ENCODE measurements around a stretch of chr5.

GRCh38 chr5:31663408-31663828, 24.5 kb downstream of the PDZD2 start:
- PRO-cap = no peak

DNA sequence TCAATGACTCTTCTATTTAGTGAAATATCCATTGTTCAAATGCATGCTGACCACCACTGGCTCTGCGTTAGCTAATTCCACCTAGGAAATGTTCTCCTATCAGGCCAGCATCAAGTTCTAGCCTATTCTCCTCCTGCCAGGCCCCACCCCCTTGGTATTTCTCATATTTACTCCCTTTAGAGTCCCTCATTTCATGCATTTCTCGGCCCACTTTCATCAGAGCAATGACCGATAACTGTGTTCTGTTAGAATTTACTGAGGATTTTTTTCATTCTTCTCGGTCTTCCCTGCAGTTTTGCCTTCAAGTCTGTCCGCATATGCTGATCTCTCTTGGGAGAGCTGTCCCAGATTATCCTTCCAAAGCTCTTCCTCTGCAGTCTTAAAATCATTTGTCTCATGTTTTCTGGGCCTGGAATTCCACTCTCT, 143.4 kb downstream of the GOLPH3 start:
- PRO-cap = no peak

DNA sequence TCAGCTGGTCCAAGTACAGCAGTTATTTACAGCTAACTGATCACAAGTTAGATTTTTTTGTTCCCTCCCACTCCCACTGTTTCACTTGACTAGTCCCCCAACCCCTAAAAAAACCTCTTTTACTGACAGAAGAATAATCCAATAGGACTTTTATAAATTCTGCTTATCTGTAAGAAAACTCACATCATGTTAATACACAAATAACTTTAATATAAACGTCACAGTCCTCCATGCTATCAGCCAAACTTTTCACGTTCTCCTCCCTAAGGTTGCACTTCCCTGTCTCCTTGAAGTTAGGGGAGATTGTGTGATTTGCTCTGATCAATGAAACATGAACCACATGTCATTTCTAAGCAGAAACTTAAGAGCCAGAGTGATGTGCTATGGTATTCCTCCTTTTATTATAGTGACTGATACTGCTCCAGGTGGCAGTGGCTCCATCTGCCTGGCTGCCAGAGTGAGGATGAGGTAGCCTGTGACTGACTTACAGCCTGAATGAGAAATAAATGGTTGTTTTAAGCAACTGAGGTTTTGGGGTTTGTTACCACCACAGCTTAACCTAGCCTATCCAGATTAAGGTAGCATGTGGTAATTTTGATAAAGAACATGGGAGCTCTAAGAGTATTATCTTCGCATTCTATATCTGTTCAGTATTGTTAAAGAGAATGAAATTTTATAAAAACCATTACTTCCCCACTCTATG, 39.2 kb downstream of the GOLPH3 start:
- PRO-cap = no peak

DNA sequence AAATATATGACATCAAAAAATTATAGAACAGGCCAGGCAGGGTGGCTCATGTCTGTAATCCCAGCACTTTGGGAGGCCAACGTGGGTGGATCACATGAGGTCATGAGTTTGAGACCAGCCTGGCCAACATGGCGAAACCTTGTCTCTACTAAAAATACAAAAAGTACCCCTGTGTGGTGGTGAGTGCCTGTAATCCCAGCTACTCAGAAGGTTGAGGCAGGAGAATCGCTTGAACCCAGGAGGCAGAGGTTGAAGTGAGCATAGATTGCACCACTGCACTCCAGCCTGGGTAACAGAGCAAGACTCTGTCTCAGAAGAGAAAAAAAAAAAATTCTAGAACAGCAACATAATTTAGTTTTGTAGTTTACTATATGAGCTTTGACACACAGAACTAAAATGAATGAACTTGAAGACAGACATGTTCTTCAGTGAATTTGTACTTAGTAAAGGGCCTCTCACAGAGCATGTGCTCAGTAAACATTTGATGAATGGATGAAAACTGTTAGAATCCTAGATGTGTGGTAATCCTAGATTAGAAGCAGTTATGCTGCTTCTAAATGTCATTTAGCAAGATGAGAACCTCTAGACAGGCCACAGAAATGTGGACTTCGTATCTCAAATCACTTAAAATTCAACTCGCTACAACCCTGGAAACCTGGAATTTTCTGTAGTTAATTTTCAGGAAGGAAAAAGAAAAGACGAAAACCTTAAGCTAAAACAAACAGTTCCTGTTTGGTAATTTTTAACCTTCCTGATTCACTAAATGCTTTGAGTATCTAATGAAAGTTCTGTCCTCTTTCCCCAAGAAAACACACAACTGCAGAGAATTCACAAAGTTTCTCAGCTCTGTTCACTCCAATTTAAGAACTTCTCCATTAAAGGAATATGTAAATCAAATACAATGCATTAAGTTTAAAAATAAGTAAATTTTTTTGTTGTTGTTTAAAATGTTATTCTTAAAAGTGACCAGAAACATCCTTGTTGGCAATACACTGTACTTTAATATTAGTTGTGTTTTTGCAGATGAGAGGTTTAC, 8.5 kb downstream of the GOLPH3 start:
- PRO-cap = no peak

DNA sequence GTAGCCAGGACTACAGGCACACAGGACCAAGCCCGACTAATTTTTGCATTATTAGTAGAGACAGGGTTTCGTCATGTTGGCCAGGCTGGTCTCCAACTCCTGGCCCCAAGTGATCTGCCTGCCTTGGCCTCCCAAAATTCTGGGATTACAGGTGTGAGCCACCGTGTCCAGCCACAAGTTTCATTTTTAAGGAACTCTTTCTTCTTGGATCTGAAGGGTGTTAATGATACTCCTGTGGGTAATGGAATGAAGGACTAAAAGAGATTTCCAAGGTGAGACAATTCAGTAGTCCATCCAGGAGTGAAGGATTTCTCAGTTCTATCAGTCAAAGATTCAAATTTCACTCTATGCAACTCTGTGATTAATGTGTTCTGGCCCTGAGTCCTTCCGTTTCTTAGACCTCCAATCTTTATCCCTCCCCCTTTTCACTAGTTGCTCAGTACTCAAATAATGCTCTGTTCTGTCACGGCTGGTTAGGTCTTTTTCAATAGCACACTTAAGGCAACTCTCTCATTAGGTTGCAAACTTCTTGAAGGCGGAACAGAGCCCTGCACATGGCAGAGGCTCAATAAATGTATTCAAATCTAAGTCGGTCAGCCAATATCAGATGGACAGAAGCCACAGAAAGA, 66.7 kb upstream of the GOLPH3 start:
- PRO-cap = no peak

DNA sequence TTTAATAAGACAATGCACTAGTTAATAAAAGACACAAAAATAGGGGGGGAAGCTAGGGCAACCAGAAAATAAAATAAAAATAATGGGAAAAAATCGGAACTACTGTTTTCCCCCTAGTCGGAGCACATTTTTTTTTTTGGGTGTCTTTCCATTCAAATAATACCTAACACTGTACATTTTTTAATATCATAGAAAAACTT, 42.6 kb upstream of the MTMR12 start:
- PRO-cap = no peak

DNA sequence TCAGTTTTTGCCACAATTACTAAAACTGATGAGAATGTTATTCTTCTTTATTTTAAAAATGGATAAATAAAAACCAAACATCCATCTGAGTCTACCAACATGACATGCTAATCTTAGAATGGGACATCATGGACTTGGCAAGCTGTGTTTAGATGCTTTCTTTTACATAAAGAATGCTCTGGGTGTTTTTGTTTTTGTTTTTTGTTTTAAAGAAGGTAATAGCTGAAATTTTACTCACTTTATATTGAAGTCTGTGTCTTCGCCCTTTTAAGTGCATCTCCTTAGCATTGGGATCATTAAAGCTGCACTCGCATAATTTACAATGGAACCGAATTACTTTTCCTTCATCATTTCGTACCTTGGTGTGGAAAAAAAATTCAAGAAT, 47.6 kb downstream of the ZFR start:
- PRO-cap = no peak

- PRO-cap = bidirectional peak, plus-strand start at chr5:32444084, minus-strand start at chr5:32444003
These were observed 845 bp downstream of the ZFR start for GRCh38 chr5:32443386-32444404.

DNA sequence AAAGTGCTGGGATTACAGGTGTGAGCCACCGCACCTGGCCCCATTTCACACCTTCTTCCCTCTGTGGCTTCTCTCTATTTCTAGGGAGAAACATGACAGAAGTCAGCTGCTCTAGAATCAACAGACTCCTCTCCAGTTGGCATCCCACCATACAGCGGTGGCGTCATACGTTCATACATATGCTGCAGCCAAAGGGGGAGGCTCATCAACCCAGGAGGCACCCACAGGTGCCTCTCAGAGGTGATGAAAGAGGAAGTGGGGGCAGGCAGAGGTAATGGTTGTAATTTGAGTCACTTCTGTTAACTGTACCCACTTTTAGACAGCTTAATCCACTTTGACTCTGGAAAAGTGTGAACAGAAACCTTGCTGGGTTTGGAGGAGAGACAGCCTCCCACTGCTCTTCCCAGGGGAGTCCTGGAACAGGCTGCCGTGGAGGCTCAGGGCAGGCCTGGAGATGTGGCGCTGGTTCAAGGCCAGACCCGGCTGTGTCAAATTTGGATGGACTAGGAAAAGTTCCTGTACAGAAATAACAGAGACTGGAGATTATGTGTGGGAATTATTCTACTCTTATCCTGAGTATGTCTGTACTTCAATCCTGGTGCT, 47.2 kb upstream of the SUB1 start:
- PRO-cap = no peak

- PRO-cap = bidirectional peak, plus-strand start at chr5:32586112, minus-strand start at chr5:32586029
These were observed 637 bp downstream of the SUB1 start for GRCh38 chr5:32585665-32586722.

DNA sequence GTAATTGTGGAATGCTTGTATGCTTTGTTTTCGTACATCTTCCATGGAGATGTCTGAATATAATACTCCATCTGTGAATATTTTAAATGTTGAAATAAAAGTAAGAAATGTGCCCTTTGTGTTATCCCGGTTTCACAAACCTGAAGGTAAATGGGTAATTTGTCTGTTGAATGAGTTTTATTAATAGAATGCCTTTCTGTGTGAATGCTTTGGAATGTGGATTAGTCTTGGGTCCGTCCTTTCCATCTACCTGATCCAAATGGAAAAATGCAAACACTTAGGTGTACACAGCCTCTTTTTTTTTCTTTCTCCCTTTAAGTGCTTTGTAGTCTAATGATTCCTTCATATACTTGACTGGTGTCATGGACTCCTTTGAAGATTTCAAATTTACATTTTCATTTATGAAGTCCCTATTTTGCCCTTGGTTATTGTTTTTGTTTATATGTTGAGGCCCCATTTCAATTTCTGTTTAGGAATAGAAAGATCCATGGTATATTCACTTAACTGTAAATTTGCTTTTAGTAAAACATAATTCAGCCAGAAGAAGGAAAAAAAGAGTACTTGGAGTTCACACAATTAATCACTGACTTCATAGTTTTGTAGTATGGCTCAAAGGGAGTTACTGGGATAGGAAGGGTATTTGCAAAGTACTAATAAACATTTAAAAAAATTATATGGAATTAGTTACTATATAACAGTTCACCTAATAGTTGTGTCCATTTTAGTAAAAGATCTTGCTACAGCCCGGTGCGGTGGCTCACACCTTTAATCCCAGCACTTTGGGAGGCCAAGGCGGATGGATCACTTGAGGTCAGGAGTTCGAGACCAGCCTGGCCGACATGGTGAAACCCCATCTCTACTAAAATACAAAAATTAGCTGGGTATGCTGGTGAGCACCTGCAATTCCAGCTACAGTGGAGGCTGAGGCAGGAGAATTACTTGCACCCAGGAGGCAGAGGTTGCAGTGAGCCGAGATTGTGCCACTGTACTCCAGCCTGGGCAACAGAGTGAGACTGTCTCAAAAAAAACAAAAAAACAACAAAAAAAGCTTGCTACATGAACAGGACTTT, 18.9 kb downstream of the SUB1 start:
- PRO-cap = no peak

GRCh38 chr5:32806110-32806309, 94.9 kb downstream of the NPR3 start:
- PRO-cap = no peak

GRCh38 chr5:33230459-33231199, 210.1 kb upstream of the TARS1 start:
- PRO-cap = no peak

DNA sequence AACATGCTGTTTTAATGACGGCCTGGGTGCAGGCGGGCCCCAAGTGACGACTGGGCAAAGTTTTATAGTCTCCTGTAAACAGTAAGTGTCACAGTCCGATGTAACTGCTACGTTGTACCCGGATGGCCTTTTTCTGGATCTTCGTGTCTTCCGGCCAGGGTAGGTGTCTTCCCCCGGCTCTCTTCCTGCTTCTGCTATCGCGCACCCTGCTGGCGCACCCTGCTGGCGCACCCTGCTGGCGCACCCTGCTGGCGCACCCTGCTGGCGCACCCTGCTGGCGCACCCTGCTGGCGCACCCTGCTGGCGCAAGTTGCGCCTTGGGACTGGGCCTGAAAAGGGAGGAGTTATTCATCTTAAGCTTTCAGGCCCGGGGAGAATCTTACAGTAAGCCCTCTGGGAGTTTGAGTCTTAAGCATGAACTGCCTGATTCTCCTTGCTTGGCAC, 142.9 kb upstream of the TARS1 start:
- PRO-cap = no peak

DNA sequence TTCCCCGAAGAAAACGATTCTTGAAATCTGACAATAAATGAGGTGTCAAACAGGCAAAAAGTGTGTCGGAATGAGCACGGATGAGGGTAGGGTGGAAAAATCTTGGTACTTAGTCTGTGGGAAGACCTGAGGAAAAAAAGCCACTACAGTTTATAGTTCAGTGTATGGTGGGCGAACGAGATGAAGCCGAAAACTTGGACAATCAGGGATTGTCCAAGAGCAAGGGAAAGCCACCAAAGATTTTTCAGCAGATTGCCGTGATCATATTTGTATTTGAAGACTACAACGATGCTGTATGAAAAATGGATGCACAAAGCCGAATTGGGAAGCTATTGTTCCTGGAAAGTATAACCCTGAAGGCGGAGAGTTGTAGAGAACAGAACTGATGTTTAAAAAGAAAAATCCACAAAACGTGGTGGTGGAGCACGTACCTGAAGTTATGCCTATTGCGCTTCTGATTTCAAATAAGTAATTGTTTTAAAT, 950 bp upstream of the TARS1 start:
- PRO-cap = no peak

DNA sequence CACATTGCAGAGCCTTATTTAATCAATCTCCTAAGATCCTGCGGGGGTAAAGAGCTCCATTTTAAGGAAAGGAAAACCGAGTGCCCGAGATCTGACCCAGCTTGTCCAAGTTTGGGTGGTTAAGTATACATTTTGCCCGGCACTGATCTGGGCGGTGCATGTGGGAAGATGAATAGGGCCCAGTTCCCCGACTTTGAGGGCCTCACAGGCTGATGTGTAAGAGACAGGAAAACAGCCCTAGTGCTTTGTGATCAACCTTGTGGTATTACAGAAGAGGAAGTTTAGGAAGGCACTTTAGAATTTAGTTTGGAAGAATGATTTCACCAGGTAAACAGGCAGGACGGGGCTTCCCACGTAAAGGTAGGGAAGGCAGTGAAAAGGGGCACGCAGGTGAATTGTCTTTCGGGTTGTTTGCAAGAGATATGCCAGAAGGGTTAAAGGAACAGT, 763 bp downstream of the TARS1 start:
- PRO-cap = no peak

GRCh38 chr5:33441952-33442388, 1.2 kb downstream of the TARS1 start:
- PRO-cap = no peak

GRCh38 chr5:33806870-33807471, 84.8 kb downstream of the ADAMTS12 start:
- PRO-cap = no peak

- PRO-cap = no peak
These were observed 746 bp upstream of the AMACR start for GRCh38 chr5:34008608-34008984.

GRCh38 chr5:34058387-34059014, 15.5 kb upstream of the C1QTNF3 start:
- PRO-cap = no peak